Mammary microvascular endothelial cell (primary cell): Measurements from ENCODE around the gene PDPN.

- RAMPAGE, long total RNA = no peak
Measured at GRCh38 chr1:11058972-11059448, 808 bp downstream of the SRM start.

DNA sequence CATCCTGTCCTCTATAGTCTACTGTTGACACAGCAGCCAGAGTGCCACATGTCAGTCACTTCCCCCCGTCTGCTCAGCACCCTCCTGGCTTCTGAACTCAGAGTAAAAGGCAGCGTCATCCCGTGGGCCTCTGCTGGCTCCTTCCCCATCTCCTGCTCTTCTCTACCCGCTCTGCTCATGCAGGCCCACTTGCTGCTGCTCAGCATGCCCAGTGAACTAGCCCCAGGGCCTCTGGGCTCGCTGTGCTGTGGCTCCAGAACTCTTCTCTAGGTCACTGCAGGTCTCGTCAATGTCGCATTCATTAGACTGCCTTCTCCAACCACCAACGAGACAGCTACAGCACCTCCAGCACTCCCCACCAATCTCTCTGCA lies 11.7 kb upstream of the SRM start:
- RAMPAGE, long total RNA = no peak

DNA sequence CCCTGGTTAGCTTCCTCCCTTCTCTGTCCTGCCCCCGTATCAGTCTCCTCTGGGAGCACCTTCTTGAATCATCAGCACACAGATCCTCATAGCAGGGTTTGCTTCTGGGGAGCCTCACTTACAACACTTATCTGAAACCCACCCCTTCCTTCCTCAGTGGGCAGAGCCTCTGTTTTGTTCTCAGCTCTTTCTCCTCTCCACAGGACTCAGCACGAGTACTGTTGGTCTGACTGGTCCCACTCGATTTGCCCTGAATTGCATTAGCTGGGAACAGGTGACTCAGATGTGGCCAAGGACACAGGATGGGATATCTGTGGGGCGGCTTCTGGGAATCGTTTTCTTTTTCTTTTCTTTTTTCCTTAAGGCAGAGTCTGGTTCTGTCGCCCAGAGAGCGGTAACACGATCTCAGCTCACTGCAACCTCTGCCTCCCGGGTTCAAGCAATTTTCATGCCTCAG lies 80.2 kb downstream of the UBIAD1 start:
- RAMPAGE, long total RNA = no peak

- RAMPAGE, long total RNA = no peak
Measured at GRCh38 chr1:11501368-11501661, 22.4 kb downstream of the DISP3 start.

DNA sequence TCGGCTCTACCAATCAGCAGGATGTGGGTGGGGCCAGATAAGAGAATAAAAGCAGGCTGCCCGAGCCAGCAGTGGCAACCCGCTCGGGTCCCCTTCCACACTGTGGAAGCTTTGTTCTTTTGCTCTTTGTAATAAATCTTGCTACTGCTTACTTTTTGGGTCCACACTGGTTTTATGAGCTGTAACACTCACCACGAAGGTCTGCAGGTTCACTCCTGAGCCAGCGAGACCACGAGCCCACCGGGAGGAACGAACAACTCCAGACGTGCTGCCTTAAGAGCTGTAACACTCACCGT lies 44.8 kb downstream of the FBXO2 start:
- RAMPAGE, long total RNA = no peak

DNA sequence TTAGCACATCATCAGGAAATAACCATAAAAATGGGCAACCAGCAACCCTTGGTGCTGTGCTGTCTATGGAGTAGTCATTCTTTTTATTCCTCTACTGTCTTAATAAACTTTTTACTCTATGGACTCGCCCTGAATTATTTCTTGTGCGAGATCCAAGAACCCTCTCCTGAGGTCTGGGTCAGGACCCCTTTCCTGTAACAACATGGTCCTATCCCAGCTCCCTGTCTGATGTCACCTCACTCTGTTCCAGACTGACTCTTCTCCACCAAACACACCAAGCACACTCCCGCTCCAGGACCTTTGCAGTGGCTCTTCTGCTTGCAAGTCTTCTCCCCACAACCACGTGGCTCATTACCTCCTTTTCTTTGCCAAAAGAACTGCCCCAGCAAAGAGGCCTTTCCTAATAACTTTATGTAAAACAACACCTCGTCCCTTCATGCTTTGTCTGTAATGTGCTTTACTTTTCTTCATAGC lies 1.8 kb upstream of the DRAXIN start:
- RAMPAGE, long total RNA = no peak

- RAMPAGE, long total RNA = no peak
Measured at GRCh38 chr1:11736760-11737701, 1.1 kb downstream of the AGTRAP start.

DNA sequence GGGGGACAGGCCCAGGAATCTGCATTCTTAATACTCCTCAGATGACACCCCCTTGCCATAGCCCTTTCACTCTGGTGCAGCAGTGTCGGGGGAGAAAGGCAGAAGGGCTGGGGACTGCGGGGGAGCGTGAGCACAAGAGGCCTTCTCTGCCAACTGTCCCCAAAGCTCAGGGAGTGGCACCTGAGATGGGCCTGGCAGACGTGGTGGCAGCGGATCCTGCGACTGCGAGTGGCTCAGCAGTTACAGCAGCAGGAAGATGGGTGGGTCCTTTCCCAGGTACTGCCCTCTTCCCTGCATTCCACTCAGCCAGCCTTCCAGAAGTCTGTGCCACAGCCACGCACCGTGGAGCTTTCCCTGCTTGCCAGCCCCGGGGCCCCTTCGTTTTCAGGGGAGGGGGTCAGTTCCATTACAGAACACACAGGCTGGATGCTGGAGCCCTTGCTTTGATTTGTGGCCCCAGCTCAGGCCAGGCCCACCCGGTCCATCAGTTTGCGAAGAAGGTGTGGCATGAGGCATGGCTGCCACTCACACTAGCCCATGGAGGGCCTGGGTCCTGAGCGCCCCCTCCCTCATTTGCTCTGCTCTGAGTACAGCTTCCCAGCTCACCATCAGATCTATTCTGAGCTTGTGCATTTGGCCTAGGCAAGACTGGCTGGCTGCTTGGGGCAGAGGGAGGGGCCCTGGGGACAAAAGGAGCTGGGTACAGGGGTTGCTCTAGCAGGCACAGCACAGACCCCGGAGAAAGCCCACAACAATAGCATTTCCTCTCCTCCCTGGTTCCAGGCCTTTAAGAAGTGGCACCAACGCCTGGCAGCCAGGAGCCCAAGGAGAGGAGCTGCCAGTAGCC lies 17.1 kb downstream of the MTHFR start:
- RAMPAGE, long total RNA = no peak

DNA sequence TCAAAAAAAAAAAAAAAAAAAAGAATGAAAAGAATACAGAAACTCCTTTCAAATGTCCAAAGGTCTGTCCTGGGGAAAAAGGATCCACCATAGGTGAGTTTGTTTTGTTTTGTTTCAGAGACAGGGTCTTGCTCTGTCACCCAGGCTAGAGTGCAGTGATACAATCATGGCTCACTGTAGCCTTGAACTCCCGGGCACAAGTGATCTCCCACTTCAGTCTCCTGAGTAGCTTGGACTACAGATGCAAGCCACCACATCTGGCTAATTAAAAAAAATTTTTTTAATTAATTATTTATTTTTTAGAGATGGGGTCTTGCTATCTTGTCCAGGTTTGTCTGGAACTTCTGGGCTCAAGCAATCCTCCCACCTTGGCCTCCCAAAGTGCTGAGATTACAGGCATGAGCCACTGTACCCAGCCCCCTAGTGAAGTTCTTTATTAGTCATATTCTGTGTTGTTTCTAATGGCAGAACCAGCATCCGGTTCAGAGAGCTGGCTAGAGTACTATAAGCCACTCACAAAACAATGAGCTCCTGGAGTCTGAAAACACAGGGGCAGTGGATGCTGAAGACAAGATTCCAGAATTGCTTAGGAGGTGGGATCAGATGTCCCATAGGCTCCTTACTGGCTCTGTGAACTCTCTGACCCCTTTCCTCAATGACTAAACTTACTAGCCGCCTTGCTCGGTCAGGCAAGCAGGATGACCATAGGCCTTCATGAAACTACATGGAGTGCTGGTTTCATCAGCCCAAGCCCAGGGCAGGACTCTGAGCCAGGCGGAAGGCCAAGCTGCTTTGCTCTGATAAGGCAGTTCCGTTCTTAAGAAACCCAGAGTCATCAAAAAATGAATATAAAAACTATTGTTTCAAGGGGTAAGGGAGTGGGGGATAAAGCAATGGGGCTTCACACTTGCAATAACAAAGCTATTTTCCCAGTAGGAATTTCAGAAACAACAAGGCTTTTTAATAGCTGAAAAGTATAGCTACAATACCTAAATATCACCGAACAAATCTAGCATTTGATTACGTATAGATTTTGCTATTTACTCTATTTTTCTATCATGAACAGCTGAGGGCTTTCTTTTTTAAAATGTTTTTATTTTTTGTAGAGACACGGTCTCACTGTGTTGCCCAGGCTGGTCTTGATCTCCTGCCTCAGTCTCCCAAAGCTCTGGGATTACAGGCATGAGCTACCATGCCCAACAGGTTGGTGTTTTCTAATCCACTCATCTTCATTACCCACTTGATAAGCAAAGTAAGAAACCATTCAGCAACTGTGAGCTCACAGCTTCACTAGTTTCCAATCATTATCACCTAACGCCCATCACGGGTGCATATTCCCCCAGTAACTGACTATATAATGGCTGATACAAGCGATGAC lies 8.1 kb downstream of the MTHFR start:
- RAMPAGE, long total RNA = no peak

GRCh38 chr1:11885867-11886606 lies 27.3 kb upstream of the NPPB start:
- RAMPAGE, long total RNA = no peak

DNA sequence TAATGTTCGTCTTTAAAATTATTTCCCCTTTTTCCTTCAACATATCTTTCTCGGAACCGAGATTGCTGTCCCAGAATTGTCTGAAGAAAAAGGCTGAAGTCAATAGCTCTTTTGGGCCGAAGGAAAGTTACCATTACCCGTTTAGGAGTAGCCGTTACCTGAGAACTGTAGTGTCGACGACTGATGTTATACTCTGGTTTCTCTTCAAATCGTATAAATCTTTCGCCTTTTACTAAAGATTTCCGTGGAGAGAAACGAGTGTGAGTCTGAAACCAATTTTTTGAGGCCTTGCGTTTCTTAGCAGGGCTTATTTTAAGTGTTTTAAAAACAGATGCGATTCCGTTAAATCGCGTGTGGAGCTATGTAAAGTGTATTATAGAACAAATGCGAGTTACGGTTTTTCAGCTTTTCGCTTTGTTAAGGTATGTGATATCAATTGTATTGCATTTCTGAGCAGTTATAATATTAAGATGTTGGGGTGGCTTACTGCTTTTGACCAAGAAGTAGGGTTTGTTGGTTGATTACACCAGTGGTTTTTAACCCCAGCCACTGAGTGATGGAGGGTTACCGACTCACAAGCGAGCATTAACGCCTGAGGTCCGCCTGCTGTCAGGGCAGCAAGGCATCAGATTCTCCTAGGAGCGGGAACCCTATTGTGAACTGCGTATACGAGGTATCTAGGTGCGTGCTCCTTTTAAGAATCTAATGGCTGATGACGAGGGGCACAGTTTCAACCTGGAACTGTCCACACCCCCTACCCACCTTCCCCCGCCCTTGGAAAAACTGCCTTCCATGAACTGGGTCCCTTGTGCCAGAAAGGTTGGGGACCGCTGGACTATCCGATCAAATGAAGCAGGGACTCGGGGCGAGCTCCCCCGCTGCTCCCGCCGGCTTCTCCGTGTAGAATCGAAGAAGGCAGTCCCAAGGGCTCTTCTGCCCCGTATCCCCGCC lies 18.0 kb downstream of the KIAA2013 start:
- RAMPAGE, long total RNA = no peak

GRCh38 chr1:11922942-11923659 lies 3.1 kb downstream of the KIAA2013 start:
- RAMPAGE, long total RNA = no peak

DNA sequence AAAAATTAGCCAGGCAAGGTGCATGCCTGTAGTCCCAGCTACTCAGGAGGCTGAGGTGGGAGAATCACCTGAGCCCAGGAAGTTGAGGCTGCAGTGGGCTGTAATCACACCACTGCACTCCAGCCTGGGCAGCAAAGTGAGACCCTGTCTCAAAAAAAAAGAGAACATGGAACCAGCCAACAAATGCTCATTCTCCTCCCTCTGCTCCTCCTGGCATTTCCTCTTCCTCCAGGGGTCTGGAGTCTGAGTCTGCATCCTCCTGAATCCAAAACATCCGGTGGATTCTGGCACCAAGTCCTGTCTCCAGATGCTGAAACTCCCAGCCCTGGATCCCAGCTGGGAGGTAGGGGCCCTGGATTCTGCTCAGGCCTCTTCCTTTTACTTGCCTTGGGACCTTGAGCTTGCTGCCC lies 3.6 kb upstream of the PLOD1 start:
- RAMPAGE, long total RNA = no peak

DNA sequence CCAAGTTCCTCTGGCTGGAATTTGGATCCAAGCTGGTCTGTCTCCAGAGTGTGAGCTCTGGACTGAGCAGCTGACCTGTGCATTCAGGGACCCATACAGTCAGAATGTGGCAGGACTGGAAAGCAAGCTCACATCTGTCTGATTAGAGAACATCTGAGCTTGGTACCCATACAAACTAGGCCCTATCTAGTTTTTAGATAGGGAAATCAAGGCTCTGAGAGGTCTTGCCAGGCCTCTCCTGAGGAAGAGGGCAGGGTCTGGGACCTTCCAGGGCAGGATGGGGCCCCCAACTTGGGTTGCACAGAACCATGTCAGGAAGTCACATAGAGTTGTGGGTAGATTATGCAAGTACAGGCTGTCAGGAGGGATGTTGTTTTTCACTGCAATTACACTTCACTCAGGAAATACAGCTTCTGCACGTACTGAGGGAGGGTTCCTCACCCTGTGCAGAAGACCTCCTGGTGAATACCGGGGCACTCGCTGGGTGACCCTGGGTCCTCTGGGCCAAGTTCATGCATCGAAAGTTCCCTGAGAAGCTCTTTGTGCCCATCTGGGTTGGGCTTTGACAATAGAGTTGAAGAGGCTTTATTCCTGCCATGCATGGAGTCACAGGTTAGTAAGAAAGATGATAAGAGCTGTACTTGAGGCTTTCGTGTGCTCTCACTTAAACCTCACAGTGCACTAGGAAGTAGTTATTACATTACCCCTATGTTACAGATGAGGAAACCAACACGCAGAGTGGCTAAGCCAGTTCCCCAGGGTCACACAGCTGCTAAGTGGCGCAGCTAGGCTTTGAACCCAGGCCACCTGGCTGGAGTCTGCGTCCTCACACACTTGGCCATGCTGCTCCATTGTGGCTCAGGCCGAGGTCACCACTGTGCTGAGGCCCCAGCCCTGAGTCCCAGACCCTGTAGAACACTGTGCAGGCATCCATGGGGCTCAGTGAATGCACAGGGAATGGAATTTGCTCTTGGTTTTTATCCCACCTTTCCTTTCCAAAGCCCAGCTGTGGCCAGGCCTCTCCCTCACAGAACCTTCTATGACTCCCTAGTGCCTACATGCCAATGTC lies 16.2 kb upstream of the TNFRSF1B start:
- RAMPAGE, long total RNA = no peak

DNA sequence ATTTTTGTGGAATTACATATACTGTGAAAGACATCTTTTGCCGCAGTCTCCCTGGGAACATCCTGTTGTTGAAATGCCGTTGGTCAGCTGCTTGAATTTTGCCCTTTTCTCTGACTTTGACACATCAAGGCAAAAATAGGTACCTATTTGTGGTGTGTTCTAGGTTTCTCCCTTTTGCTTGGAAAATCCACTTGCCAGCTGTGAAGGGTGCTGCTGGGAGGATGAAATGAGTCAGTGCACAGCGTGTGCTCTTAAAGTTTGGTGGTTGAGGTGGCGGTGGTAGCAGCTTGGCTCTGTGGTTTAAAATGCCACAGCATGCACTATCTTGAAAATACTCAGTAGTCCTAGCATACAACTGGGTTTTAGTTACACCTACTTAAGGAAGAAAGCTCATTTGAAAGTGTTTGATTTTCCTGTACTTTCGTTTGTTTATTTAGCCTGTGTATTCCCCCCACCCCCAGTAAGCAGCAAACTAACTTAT lies 183.8 kb downstream of the DHRS3 start:
- RAMPAGE, long total RNA = no peak

DNA sequence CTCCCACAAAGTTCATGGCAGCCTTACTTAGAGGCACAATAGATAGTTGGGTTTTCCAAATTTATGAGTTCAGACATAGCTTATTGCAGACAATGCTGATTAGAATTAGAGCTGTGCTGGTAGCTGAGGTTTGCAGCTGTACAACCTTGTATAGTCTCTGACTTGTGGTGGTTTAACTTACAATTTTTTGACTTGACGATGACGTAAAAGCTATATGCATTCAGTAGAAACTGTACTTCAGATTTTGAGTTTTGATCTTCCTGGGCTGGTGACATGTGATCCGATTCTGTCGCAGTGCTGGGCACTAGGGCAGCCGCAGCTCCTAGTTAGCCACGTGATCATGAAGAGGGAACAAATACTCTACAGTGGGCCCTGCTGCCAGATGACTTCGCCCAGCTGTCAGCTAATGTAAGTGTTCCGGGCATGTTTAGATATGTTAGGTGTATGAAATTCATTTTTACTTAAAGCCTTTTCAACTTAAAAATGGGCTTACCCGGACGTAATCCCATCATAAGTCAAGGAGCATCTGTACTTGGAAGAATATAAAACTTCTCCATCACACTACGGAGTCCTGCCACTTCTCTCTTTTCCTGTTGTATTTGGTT lies 167.6 kb downstream of the DHRS3 start:
- RAMPAGE, long total RNA = no peak

DNA sequence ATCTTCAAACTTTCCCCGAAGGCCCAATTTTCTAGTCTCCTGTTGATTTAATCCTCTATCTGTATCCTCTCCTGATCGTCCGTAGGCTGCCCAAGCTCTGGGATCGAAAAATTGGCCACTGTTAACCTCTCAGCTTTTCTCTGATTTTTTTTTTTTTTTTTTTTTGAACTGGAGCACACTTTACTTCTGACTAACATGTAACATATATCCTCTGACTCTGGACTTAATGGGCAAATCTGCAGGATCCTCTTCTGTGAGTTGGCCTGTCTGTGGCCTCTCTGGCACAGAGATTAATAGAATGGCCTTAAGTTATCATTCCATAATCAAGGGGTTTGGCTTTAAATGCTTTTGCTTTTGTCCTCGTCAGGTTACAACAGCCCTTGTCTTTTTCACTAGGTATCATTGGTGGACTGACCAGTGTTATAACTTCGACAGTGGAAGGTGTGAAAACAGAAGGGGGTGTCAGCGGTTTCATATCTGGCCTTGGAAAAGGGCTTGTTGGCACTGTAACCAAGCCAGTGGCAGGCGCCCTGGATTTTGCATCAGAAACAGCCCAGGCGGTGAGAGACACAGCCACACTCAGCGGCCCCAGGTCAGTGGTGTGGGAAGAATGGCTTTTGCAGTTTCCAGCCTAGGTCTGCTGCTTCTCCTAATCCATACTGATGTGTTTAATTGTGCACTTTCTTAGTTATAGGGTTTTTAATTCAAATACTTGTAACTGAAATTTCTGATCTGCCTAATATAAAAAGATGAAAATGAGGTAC lies 158.0 kb downstream of the DHRS3 start:
- RAMPAGE, long total RNA = no peak

- RAMPAGE, long total RNA = no peak
Measured at GRCh38 chr1:12593325-12594426, 24.3 kb downstream of the DHRS3 start.

GRCh38 chr1:13583336-13584340 lies at the start of gene PDPN:
PDPN (plus strand) TSS chr1:13583832.
- RAMPAGE, long total RNA = no peak

GRCh38 chr1:13665604-13666187 lies 34.3 kb upstream of the PRDM2 start:
- RAMPAGE, long total RNA = no peak